H1 (cell line): ENCODE data around the gene HOXA6.

DNA sequence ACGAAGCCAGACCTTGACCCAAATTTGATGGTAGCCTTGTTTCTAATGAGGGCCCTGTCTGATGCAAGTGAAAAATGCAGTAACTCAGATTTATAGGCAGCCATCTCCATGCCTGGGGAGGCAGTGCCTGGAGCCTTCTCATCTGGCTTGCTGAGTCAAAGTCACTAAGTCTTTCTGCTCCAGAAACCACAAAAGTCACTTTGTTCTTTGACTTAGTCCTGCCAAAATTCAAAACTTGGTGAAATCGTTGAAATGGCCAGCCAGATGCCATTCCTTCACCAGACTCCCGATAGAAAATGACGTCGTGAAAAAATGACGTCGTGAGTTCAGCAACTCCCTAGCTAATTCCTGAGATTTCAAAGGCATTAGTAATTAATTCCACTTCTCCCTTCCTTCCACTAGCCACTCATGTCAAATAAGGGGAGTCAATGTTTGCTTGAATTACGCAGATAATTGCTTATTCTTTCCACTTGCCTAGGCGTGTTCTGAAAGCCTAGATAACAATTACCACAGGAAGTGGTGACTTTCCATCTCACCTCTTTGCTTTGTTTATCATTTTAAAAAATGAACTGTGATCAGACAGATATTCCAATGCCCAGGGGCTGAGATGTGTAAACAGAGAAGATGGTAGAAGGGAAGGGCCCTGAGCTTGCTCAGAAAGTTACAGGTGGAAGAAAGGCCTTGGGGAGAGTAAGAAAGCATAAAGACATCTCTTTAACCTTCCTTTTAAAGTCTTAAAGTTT lies 48.5 kb upstream of the OSBPL3 start:
- RRBS: no CpG with 5 or more reads among the region's 9 CpGs
CAGE:
- cytosol, long polyA plus RNA: no peak
- long polyA plus RNA: no peak
- nucleus, long polyA plus RNA: no peak

DNA sequence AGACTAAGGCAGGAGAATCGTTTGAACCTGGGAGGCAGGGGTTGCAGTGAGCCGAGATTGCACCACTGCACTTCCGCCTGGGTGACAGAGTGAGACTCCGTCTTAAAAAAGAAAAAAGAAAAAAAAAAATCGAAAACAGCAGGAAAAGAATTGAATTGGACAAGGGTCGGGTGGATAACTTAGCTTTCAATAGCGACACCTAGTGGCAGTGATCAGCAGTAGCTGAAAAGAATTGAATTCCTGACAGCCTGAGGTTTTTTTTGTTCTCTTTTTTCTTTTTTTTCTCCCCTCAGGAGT lies 55.2 kb downstream of the CYCS start:
- RRBS: no CpG with 5 or more reads among the region's 7 CpGs
CAGE:
- cytosol, long polyA plus RNA: no peak
- long polyA plus RNA: no peak
- nucleus, long polyA plus RNA: no peak

DNA sequence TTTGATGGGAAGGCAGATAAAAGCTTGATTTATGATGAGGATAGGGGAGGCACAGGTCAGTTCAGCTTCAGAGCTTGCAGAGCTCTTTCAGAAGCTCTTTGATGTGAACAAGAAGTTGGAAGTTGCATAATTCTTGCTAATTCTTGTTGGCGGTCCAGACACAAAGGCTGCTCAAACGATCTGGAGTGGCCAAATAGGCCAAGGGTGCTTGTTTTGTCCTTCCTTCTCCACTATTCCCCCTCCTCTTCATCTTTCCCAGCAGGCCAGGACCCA lies 180.0 kb upstream of the NPVF start:
- RRBS: no CpG with 5 or more reads among the region's 2 CpGs
CAGE:
- cytosol, long polyA plus RNA: no peak
- long polyA plus RNA: no peak
- nucleus, long polyA plus RNA: no peak

GRCh38 chr7:25429620-25430004 lies 201.3 kb upstream of the NPVF start:
- RRBS: no CpG with 5 or more reads among the region's 3 CpGs
CAGE:
- cytosol, long polyA plus RNA: no peak
- long polyA plus RNA: no peak
- nucleus, long polyA plus RNA: no peak

GRCh38 chr7:25849372-25850226 lies 302.4 kb upstream of the NFE2L3 start:
- RRBS: no CpG with 5 or more reads among the region's 13 CpGs
CAGE:
- cytosol, long polyA plus RNA: no peak
- long polyA plus RNA: no peak
- nucleus, long polyA plus RNA: no peak

DNA sequence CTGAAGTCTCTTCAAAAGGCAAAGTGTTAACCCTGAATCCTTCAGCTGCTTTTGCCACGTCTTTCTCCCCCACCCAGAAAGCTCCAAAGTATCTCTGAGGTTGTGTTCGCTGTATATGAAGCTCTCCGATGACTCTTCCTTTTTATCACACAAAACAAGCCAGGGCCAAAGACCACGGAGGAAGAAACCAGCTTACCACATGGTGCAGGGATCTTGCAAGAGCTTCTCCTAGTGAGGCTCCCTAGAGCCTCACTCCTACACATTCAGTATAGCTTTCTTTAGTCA lies 254.6 kb upstream of the NFE2L3 start:
- RRBS: no CpG with 5 or more reads among the region's 4 CpGs
CAGE:
- cytosol, long polyA plus RNA: no peak
- long polyA plus RNA: no peak
- nucleus, long polyA plus RNA: no peak

DNA sequence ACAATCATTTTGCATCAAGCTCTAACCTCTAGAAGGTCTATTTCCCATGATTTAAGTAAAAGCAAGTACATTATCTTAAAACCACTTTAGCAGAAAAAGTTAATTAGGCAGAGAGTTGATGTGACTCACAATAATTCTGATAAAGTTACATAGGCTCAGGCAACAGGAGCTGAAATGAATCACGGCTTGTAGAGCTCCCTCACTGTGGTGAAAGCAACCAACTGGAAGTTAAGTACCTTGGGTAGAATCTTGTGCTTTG lies 68.9 kb upstream of the NFE2L3 start:
- RRBS: no CpG with 5 or more reads among the region's 1 CpG
CAGE:
- cytosol, long polyA plus RNA: no peak
- long polyA plus RNA: no peak
- nucleus, long polyA plus RNA: no peak

DNA sequence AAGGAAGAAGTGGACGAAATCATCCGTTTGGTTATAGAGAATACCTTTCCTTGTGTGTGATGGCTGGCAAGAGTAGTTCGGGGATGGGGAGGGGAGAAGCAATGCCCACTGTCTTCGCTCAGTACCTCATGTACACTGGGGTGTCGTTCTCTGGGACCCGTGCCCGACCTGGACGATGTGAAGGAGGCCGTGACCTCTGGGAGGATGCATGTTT lies 1.2 kb downstream of the NFE2L3 start:
- RRBS: no CpG with 5 or more reads among the region's 9 CpGs
CAGE:
- cytosol, long polyA plus RNA: no peak
- long polyA plus RNA: no peak
- nucleus, long polyA plus RNA: no peak

- RRBS: no CpG with 5 or more reads among the region's 8 CpGs
CAGE:
- cytosol, long polyA plus RNA: no peak
- long polyA plus RNA: no peak
- nucleus, long polyA plus RNA: no peak
Observed at GRCh38 chr7:26195605-26196292, 4.8 kb downstream of the HNRNPA2B1 start.

DNA sequence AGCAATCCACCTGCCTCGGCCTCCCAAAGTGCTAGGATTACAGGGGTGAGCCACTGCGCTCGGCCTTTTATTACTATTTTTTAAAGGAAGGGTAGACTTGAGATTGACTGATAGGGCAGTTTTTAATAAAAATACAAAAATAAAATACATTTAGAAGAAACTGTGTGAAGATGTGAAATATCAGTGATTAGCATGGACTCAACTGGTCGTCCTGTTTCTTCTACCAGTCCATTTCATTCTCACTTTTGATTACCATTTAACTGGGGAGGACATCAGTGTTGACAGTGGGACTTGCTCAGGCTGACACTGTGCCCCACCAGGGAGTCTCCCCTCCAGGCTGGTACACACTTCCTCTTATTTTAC lies 1.8 kb downstream of the SNX10 start:
- RRBS: no CpG with 5 or more reads among the region's 4 CpGs
CAGE:
- cytosol, long polyA plus RNA: no peak
- long polyA plus RNA: no peak
- nucleus, long polyA plus RNA: no peak

DNA sequence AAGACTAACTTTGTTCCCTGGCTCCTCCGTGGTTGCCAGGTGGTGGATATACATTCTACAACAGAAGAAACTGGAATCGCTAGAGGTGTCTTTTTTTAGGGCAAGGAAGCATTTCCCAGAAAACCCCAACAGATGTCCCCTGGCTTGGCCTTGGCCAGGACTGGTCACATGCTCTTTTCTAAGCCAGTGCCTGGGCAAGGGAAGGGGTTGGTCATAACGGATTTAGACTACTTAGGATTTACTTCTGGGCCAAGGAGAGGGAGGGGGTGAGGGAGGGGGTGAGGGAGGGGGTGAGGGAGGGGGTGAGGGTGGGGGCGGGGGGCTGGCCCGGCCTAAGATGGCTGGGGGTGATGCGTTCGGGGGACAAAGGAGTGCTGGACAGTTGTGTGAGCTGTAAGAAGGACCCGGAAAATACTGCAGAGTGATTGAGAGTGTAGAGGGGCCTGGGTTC lies 105.7 kb downstream of the SNX10 start:
- RRBS: 58% methylated on average over 4 of the region's 8 CpGs
CAGE:
- cytosol, long polyA plus RNA: no peak
- long polyA plus RNA: no peak
- nucleus, long polyA plus RNA: no peak

DNA sequence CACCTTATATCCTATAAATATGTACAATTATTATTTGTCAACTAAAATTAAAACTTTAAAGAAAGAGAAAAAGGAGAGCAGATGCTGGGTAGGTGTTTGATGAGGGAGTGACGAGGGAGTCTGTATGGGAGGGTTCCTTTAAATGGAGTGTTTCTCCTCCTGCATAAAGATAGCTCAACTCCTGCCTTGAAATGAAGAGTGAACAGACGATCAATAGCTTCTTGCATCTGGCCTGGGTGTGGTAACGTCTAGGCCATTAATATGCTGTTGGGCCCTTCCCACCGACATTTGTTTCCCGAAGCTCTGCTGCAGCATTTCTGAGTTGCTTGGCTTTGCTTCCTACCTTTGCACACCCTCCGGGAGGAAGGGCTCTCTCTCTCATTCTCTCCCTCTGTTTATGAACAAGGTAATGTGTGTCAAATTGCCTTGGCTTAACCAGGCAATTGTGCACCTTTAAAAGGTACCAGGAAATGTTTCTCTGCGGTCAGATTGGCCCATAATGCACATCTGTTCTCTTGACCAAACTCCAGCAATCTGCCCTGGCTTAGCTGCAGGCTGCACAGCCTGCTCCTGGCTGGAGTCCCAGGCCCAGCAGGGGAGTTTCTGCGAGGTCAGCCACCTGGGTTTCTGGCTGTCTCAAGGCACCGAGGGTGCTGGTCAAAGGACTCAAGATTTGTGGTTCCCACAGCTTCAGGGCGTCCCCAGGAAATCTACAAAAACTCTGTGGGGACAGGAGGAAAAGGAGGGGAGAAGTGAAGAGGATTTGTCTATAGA lies 223.7 kb downstream of the SNX10 start:
- RRBS: no CpG with 5 or more reads among the region's 10 CpGs
CAGE:
- cytosol, long polyA plus RNA: no peak
- long polyA plus RNA: no peak
- nucleus, long polyA plus RNA: no peak

GRCh38 chr7:26603307-26603746 lies 261.1 kb downstream of the SKAP2 start:
- RRBS: no CpG with 5 or more reads among the region's 3 CpGs
CAGE:
- cytosol, long polyA plus RNA: no peak
- long polyA plus RNA: no peak
- nucleus, long polyA plus RNA: no peak

GRCh38 chr7:26638066-26638455 lies 226.3 kb downstream of the SKAP2 start:
- RRBS: no CpG with 5 or more reads among the region's 14 CpGs
CAGE:
- cytosol, long polyA plus RNA: no peak
- long polyA plus RNA: no peak
- nucleus, long polyA plus RNA: no peak

- RRBS: no CpG with 5 or more reads among the region's 32 CpGs
CAGE:
- cytosol, long polyA plus RNA: no peak
- long polyA plus RNA: no peak
- nucleus, long polyA plus RNA: no peak
Observed at GRCh38 chr7:27100567-27101879, 1.5 kb downstream of the HOXA2 start.

DNA sequence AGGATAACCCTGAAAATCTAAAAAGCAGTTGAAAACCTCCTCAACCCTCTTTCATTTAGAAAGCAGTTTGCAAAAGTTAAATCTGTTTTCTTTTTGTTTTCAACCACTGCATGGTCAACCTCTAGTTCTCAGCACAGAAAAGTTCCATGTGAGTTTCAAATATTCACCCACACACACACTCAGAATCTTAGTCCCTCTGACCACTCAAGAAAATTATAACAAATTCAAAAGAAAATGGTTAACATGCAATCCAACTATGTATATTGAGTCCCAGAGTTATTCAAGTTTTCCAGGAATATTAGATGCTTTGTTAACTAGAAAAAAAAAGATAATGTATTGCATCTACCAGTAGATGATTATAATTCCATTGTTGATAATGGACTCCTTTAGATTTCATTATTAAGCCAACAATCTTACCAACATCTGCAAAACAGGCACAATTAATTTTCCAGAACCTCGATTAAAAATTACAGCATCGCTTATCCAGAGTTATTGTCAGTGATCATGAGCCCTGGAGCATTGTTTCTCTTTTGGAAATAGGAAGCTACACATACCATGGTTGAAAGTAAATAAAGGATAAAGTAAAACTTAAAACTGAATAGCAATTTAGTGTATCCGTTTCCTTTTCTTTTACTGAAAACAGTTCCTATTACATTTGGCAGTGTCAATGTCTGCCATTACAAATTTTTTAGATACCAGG lies 9.7 kb upstream of the HOXA2 start:
- RRBS: no CpG with 5 or more reads among the region's 3 CpGs
CAGE:
- cytosol, long polyA plus RNA: no peak
- long polyA plus RNA: no peak
- nucleus, long polyA plus RNA: no peak

- RRBS: 19% methylated on average over 32 of the region's 62 CpGs
CAGE:
- cytosol, long polyA plus RNA: no peak
- long polyA plus RNA: no peak
- nucleus, long polyA plus RNA: no peak
Observed at GRCh38 chr7:27147086-27148023, at the start of gene HOXA6. Gene HOXA6, minus strand, starts transcription at chr7:27147774.

GRCh38 chr7:27148611-27149238 lies 1.2 kb upstream of the HOXA6 start:
- RRBS: 16% methylated on average over 6 of the region's 25 CpGs
CAGE:
- cytosol, long polyA plus RNA: no peak
- long polyA plus RNA: no peak
- nucleus, long polyA plus RNA: no peak

DNA sequence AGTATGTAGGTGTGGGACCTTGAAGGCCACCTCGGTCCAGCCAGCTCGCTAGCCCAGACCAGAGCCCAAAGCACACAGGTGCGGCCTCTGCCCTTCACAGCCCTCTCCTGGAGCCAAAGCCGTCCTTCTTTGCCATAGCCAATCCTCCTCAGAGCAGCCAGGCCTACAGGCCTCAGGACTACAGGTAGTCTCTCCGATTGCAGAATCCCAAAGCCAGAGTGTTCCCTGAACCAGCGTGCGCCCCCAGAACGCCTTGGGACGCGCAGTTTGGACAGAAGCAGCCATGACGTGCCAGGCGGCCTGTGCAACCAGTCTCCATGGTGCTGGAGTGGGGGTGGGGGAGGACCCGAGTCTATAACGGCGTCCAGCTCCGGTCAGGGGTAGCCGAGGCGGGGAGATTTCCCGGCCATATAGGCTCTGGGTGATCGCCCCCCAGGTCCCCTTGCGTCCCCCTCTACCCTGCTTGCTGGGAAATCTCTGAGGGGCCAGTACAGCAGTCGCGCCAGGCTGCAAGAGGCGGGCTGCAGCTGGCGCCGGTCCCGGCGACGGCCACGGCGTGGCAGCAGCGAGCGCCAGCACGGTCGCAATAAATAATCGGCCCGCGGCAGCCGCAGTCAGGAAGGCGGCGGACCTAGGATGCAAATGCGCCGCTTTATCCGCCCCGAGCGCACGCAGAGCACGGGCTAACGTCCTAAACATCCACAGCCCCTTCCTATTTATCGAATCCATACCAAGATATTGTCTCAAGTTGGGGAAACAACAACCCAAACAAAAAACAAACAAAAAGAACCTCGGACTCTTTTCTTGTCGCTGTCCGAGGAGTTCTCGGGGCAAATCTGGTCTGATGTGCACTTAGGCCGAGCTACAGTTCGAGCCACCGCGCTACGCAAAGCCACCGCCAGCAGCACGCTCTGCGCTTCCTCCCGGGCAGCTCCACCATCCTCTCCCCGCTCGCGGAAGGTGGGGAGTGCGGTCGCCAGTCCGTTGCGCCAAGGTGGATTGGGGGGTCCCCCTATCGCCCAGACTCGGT lies 1.6 kb downstream of the HOXA3 start:
- RRBS: no CpG with 5 or more reads among the region's 72 CpGs
CAGE:
- cytosol, long polyA plus RNA: no peak
- long polyA plus RNA: no peak
- nucleus, long polyA plus RNA: no peak

- RRBS: no CpG with 5 or more reads among the region's 42 CpGs
CAGE:
- cytosol, long polyA plus RNA: no peak
- long polyA plus RNA: no peak
- nucleus, long polyA plus RNA: no peak
Observed at GRCh38 chr7:27154739-27155386, 1.6 kb downstream of the HOXA7 start.